Osteocyte (in vitro differentiated cells): ENCODE measurements around the genes KIF1A, MAB21L4 and THAP4.

DNA sequence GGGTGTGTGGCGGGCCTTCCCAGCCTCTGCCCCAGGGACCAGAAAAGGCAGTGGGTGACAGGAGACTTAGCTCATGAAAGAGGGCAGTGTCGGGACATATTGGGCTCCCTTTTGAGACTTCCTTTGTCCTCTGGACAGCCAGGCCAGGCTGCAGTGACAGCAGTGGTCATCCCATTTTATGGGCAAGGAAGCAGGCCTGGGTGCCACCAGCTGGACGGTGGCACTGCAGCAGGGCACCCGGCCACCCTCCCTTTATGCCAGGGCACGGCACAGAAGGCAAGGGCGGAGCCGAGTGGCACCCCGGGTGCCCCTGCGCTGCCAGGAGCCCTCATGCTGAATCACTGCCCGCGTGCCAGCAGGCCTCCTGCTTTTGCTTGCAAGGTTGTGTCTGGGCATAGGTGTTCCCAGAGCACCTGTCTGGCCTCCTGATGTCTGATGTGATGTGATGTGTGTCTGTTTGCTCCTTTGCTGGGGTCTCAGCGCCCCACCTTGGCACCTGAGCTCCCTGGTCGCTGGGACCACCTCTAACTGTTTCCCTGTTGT lies 3.3 kb downstream of the GPC1 start:
- PRO-cap = no peak

GRCh38 chr2:240459680-240460144 lies 24.2 kb downstream of the GPC1 start:
- PRO-cap = no peak

GRCh38 chr2:240514086-240514341 lies 43.8 kb downstream of the ANKMY1 start:
- PRO-cap = no peak

DNA sequence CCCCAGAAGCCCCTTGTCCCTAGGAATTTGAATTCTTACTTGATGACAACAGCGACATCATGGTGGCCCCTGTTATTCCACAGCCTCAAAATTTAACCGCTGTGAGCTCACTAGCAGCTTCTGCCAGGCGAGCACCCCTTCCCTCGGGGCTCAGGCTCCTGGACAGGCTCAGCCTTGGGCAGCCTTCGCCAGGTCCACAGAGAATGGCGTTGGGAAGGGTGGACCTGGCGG lies 914 bp upstream of the RNPEPL1 start:
- PRO-cap = no peak

DNA sequence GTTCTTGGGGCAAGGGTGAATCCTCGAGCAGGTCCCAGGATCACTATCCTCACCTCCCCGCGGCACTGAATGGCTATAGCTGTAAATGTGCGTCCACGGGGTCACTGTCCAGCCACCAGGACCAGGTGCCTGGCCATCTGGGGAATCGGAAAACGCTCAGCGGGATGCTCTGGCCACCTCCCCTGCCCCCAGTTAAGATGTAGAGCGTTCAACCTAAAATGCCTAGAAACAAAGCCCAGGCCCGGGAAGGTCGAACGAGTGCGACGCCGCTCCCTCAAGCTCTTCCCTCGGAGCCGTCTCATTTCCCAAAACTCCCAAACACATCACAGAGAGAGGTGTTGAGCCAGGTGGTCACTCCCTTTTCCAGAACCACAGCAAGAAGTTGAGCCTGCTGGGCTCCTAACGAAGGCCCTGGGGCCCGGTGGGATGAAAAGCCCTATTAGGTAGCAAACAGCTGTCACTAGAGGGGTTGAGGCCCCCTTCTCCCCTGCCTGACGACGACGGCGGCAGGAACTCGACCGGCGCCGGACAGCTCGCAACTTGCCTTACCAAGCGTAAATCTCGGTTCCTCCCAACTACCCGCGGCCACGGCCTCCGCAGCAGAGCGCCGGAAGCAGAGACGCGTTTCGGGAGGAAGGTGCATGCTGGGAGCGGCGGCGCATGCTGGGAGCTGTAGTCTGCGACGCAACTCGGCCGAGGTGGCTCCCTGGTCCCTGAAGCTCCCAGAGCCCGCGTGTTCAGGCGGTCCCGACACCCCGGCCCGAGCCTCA lies 638 bp upstream of the CAPN10 start:
- PRO-cap = bidirectional peak, plus-strand start at position 675 of the sequence, minus-strand start at position 563 of the sequence

DNA sequence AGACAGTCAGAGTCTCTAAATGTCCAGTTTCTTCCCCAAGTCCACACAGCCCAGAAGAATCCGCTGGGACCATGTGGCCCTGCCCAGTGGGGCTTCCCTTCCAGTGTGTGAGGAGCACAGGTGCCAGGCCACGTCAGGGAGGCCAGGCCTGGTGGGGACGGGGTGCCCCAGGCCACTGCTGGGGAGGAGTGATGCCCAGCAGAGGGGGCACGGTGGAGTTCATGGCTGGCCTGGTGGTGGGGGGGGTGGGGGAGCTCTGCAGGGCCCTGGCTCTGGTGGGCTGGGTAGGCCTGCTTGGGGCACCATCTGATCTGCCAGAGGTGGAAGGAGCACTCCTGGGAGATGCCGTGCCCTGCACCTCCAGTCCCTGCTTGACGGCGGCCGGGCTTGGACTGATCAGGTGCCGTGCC lies 1.5 kb upstream of the GPR35 start:
- PRO-cap = no peak

- PRO-cap = unidirectional peak, minus-strand start at chr2:240820212; bidirectional peak, plus-strand start at chr2:240820316, minus-strand start at chr2:240820212
These were observed at the start of gene KIF1A for GRCh38 chr2:240820049-240820932. TSS of gene KIF1A (minus strand) at chr2:240820219.

GRCh38 chr2:240895839-240896538 lies at the start of gene MAB21L4:
TSS of gene MAB21L4 (minus strand) at chr2:240896156.
- PRO-cap = no peak

DNA sequence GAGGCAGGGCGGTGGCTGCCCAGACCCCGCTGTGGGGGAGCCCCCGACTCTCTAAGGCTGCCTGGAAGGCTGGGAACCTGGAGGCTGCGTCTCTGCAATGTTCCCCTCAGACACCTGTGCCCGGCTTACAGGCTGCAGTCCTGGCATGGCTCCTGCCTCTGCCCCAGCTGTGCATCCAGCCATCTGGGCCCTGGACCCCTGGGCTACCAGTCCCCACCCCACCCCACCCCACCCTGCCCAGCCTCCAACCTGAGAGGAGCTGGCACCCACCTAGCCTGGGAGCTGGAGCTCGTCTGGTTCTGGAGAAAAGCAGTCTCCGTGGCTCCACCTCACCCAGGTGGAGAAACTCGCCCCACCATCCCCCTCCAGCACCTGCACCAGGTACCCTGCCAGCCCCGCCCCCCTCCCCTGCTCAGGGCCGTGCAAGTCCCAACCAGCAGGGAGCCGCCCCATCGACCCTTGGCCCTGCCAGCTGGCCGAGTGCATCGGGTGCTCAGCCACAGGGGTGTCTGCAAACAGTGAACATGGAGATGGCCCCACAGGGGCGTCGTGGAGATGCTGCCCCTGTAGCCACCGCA lies 672 bp upstream of the MAB21L4 start:
- PRO-cap = no peak

DNA sequence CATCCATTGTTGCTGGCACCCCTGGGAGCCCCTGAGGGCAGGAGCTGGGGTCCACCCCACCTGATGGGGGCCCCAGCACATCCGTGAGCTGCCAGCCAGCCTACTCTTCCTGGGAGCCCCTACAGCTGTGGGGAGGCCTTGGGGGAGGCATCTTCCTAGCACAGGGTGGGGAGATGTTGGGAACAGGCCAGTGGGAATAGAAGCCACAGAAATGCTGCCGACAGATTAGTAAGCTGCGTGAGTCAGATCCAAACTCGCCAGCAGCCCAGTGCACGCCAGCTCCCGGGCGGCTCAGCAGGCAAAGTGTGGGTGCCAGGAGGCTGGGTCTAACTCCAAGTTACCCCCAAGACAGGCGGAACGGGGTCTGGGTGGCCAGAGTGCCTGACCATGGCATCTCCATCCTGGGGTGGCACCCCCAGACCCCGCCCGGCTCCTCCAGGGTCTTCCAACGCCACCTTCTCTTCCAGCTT lies 15.2 kb downstream of the CROCC2 start:
- PRO-cap = no peak

- PRO-cap = no peak
These were observed 1.1 kb upstream of the SNED1 start for GRCh38 chr2:240996929-240998045.

- PRO-cap = no peak
These were observed 51.4 kb downstream of the SNED1 start for GRCh38 chr2:241049364-241050593.

GRCh38 chr2:241081987-241083075 lies 19.8 kb downstream of the MTERF4 start:
- PRO-cap = no peak

DNA sequence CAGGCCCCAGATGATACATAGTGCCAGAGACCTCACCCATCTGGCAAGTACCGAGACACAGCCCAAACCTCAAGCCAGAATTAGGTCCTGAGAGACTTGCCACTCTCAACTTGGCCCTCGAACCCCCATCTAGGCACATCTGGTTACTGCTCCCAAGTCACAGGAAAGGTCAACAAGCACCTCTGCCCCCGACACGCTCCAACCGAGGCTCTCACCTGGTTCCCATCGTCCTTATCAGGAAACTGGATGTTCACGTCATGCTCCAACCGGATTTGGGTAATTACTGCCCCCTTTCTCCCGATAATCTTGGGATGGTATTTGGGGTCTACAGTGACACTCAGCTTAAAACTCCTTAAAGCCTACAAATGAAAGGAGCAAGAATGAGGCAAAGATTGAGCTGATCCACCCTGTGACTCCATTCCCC lies 45.1 kb downstream of the ANO7 start:
- PRO-cap = no peak

- PRO-cap = no peak
These were observed 62.3 kb downstream of the HDLBP start for GRCh38 chr2:241252758-241253904.

- PRO-cap = no peak
These were observed 1.4 kb downstream of the HDLBP start for GRCh38 chr2:241314154-241314426.

GRCh38 chr2:241372383-241373474 lies 16.6 kb downstream of the FARP2 start:
- PRO-cap = no peak

DNA sequence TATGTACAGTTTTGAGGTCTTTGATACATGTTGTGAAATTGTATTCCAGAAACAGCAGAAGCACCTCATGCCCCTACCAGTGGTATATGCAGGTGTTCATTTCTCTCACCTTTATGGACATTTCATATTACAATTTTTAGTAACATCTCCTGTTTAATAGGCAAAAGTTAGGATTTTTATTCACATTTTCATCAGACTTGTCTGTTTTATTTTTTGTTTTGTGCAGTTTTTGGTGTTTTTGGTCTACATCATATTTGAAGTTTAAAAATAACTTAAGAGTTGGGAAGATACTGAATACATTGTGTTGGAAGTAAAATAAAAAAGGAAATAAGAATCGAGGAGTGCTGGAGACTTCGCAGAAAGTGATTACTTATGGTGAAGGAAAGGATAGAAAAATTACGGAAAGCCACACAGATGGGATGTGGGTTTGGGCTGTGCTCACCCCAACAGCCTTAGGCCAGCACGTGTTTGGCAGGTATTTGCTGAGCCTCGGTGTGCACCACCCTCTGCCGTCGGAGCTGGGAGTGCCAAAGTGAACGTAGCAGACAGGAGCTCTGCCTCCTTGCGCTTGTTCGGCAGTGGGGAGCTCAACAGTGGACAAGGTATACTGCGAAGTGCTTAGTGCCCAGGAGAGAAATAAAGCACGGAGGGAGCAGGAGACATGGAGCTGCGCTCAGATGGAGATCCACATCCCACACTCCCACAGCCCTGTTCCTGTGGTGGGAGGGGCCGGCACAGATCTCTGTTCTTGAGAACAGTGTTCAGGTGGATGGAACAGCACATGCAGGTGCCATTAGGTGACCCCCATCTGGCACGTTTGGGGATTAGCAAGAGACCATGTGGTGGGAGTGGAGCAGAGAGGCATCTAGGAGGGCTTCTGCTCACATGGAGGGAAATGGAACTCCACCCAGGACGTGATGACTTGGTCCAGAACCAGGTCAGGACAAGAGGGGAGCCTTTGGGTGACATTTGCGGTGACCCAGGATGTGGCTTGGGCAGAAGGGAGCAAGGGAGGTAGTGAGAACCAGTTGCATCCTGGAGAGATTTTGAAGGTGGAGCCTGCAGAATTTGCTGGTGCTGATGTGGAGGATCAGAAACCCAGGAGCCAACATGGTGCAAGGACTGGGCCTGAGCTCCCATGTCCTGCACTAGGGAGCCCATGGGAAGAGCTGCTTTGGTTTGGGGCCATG lies 27.0 kb downstream of the FARP2 start:
- PRO-cap = no peak

DNA sequence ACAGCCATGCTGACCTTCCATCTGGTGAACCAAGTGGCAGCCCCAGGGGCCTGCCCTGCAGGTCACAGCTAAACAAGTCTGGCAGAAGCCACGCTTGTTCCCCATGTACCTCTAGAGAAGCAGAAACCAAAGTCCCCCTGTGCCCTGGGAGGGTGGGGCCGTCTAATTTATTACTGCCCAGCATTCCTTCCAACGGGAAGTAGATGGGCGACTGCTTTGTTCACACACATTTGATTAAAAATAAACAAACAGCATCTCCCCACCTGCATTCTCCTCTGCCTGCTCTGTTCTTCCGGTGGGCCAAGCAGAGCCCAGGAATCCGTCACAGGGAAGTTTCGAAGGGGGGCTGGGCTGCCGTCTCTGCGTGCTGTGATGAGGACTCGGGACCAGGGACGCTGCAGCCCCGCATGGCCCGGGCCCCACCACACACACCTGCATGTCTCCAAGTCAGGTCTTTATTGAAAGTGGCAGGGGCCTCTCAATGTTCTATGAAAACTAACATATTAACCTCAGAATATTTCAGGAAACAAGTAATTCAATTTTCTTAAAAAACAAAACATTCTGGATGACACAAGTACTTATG lies 13.7 kb downstream of the STK25 start:
- PRO-cap = no peak

GRCh38 chr2:241636840-241637798 lies at the start of gene THAP4:
TSS of gene THAP4 (minus strand) at chr2:241637158.
- PRO-cap = bidirectional peak, plus-strand start at chr2:241637147, minus-strand start at chr2:241637082; bidirectional peak, plus-strand start at chr2:241637291, minus-strand start at chr2:241637240; bidirectional peak, plus-strand start at chr2:241637693, minus-strand start at chr2:241637544